Airway epithelial cell (primary cell): ENCODE measurements around the genes REV3L and TUBE1.

GRCh38 chr6:110215346-110215875 is 35.2 kb downstream of the CDC40 start:
- RAMPAGE, long total RNA = no peak

- RAMPAGE, long total RNA = no peak
Observed at GRCh38 chr6:110655582-110656253, 159.6 kb downstream of the CDK19 start.

GRCh38 chr6:110891894-110892728 is 17.5 kb downstream of the AMD1 start:
- RAMPAGE, long total RNA = no peak

DNA sequence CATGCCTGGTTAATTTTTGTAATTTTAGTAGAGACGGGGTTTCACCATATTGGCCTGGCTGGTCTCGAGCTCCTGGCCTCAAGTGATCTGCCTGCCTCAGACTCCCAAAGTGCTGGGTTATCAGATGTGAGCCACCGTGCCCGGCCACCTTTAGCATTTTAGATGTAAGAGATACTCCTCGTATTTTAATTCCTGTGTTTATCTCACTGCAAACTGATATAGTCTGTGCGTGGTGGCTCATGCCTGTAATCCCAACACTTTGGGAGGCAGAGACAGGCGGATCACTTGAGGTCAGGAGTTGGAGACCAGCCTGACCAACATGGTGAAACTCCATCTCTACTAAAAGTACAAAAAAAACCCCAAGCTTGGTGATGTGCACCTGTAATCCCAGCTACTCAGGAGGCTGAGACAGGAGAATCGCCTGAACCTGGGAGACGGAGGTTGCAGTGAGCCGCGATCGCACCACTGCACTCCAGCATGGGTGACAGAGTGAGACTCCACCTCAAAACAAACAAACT is 27.1 kb downstream of the AMD1 start:
- RAMPAGE, long total RNA = no peak

DNA sequence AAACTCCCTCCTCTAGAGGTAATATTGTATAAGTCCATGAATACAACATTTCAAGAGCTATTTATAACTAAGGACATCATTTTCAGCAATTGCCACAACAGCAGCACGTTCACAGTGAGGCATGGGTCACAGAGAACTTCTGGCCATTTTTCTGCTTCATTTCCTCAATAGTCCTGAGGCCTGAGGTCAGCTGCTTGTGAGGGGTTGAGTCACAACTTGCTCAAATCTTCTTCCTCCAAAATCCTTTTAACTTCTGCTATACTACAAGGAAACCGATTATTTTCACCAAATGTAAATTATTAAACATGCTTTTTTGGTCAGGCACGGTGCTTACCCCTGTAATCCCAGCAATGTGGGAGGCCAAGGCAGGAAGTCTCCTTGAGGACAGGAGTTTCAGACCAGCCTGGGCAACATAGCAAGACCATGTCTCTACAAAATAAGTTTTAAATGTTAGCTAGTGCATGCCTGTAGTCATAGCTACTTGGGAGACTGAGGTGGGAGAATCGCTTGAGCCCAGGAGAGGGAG is 11.2 kb upstream of the SLC16A10 start:
- RAMPAGE, long total RNA = no peak

- RAMPAGE, long total RNA = no peak
Observed at GRCh38 chr6:111105509-111105983, 18.2 kb downstream of the SLC16A10 start.

DNA sequence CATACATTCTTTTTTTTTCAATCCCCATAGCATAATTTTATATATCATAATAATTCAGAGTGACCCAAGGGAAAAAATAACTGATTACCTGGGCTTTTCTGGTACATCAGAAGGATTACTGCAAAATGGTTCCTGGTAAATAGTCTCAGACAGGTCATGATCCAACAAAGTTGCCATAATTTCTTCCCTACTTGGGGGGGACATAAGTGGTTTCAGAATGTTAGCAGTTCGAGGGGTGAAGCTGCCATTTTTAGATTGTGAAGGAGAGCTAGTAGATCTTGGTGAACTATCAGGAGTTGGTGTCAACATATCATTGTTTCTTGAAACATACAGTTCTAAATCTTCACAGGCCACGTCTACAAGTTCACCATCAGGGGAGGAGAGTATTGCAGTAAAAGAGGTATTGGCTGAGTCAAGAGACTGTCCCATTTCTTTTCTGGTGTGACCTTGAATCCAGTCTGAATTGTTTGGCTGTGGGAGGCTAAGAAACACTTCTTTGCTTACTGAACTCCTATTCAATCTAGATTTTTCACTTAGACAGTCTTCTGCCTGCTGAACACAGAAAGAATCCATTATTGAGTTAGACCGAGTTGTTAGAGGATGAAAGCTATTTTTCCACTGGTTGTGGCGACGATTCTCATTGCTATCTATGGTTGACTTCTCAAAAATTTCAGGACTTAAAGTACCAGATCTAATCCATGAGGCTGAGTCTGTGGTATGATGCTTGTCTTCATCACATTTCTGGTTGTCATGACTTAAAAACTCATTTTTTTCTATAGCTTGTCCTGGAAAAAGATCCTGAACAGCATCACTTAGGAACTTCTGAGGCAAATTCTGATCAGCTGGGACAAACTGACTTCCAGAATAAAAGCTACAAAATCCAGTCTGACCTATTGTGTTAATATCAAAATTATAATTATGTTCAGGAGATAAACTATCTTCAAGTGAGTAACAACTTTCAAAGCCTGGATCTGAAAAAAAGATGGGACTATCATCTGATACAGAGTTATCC is 110.2 kb downstream of the REV3L start:
- RAMPAGE, long total RNA = no peak

DNA sequence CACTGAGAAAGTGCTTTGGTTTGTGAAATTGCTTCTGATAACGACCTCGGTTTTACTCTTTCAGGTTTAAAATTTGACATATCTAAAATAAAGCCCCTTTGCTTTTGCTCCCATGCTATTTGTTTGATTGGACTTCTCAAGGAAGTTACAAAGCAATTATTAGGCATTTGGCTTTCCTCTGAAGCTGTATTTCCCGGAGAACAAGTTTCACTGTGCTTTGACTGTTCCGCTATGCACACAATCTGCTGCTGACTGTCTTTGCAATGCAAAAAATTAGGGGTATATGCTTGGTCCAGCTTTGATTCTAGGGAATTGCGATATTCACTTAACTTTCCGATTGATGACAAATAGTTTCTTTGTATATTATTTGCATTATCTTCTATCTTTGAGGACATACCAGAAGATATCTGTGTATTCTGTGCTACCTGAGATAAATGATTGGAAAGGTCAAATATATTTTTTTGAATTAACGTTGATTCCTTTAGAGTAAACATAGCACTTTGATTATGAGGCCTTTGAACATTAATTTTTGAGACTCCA is 109.1 kb downstream of the REV3L start:
- RAMPAGE, long total RNA = no peak

GRCh38 chr6:111411315-111412443 is 71.3 kb downstream of the REV3L start:
- RAMPAGE, long total RNA = no peak

DNA sequence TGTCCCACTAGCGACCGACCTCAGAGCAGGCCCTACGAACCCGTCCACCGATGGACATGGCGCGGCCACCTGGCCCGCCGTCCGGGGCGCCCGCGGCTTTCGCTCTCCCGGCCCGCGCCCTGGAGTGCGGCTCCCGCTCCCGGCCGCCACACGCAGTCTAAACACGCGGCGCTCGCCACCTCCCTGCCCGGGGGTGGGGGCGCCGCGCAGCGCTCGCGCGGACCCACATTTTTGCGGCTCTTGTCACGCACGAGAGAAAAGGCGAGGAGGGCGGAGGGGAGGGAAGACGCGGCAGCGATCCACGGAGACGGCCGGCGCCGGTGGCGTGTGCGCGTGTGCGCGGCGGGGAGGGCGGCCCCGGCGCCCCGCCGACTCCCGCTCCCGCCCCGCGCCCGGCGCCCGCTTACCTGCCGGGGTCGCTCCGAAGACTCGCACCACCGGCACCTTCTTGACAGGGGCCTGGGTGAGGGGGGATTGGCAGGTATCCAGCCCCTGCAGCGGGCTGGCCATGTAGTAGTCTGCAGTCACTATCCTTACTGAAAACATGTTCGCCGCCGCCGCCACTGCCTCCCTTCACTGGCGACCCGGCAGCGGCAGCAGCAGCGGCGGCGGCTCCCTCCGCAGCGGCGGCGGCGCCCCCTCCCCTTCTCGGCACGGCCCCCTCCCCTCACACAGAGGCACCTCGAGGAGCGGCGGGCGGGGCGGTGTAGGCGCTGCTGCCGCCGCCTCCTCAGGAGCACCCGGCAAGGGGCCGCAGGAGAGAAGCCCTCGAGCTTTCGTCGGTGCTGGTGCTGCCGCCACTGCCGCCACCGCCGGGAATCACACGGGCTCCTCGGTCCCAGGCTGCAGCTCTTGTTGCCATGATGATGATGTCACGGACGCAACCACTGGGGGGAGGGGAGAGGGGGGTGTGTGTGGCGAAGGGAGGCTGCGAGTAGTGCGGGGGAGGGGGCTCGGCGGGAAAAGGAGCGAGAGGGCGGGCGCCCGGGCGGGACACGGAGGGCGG is at the start of gene REV3L:
Gene REV3L (minus strand): TSS at position 876 of the 1,006 bp plus-strand sequence.
- RAMPAGE, long total RNA = no peak

- RAMPAGE, long total RNA = start-site peak on the plus strand at chr6:111483390-111483590, 23 and 14 reads in 2 replicates
Observed at GRCh38 chr6:111483349-111483998, 456 bp upstream of the REV3L start.

DNA sequence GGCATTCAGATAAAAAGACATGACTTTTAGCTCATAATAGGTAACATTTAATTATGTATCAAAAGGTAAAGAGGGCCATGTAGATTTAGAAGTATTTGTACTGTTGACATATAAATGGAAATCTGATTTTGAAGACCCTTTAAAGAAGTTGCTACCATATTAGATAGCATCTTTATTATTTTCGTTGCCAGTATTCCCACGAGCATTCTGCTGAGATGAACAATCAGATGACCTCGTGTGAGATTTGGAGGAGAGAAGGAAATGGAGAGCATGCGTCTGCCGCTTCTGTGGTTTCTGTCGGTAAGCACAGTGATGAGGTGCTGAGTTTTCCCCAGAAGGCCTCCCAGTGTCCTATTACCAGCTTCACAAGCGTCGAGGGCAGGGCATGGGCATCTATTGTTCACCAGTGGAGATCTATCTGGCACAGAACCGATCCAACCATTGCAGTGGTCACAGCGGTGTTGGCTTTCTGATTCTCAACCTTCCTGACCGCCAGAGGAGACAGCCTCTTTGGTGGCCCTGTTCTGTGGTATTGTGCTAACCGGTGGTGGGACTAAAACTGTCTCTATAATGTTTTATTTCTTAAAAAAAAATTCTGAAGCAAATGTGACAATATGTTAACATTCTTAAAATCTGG is 29.4 kb downstream of the TRAF3IP2 start:
- RAMPAGE, long total RNA = no peak

DNA sequence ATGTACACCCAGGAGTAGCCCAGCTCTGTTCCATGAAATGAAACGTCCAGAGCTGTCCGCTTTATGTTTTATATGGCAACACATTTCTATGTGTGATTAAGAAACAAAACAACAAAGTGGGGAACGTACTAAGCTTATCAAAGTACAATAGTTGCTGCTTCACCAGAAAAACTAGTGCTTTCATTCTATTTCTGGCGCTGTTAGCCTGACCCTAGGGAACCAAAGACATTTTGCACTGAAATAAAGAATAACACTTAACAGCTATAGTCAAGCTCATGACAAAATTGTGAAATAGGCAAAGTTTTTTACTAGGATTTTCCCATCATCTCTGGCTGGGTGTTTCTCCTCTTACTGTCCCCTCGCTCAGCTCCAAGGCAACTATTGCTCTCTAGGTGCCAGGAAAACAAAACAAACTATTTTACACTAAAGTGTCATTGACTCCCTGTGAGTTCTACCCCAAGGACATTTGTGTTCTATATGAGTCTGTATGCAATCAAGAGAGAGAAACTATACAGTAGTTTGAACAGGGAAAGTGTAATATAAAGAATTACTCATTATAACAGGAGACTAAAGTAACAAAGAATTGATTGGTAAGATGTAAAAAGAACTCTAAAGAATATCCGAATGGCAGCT is 22.9 kb upstream of the TRAF3IP2 start:
- RAMPAGE, long total RNA = no peak

DNA sequence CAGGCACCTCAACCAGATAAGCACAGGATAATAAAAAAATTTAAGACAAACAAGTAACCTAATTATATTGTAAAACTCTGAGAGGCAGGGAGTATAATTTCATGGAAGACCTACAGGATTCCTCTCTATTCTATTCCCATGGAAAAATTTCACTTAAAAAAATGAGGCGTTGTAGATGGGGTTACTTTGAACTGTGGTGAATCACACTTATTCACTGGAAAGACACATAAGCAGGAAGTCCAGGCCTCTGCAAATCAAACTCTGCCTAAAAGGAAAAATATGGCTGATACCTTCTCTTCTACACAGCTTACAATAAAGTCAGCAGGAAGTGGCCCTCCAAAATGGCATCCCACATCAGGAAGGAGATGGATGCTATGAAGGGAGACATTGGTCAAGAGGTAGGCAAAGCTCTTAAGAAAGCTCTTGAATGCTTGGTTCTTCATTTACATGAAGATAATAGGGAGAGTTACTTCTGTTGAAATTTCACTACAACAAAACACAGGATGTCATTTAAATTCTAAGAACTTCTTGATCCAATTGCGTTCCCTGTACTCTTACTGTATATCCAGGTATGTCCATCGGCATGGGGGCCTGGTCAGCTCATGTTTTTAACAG is 115.9 kb downstream of the FYN start:
- RAMPAGE, long total RNA = no peak

DNA sequence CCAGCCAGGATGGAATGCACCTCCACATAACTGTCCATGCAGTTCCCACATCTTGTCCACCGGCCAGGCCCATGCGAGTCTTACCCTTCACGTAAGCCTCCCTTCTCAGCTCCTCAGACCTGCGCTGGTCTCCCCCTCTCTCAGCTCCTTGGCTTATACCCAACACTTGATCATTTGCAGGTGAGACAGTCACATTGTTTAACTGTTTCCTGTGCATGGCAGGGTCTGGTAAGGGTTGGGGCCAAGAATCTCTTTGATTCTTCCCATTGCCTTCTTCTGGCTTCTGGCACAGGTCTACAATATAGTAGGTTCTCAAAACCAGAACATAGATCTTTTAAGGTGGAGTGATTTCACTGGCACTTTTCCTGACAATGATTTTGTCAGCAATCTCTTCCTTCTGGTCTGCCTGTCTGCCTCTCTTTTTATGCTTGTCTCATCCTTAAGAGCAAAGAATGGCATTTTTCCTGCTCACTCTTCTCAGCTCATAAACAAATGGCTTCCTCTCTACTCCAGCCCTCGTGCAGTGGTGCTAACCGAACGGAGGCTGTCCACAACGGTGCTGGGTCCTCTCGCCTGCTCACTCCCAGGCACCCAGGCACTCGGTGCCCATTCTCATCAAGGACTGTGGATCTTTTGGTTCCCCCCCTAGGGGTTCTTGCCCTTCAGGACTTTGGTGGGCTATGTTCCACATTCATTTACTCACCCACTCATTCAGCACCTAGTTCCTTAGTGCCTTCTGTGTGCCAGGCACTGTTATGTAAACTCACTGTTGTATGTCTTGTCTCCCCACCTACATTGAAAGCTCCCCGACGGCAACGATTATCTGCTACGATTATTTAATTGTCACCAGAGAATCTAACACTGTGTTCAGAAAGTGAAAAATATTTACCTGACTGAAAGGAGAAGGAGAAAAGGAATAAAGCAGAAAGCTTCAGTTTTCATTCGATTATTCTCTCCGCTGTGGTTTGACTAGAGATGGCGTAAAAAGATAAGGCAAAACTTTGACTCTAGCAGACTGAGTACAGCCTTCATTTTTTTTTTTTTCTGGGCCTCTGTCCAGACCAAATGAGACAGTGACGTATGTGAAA is 114.0 kb downstream of the FYN start:
- RAMPAGE, long total RNA = no peak

GRCh38 chr6:111824532-111825196 is 48.6 kb downstream of the FYN start:
- RAMPAGE, long total RNA = no peak

DNA sequence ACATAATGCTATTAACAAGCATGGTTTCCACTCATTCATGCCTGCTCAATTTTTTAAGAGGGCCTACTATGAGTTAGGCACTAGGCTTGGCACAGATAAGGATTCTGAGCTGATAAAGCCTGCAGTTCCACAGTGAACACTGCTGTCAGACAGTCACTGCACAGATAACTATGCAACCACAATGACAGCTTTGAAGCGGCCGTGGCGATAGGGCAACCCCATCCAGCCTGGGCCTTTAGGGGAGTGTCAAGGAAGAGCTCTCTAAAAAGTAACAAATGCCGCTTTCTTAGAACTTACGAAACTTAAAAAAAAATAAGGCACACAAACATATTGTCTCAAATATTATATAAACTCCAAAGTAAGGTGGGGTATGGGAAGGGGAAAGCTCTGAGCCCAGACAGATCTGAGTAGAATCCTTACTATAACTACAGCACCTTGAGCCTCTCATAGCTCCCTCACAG is 29.6 kb downstream of the FYN start:
- RAMPAGE, long total RNA = no peak

DNA sequence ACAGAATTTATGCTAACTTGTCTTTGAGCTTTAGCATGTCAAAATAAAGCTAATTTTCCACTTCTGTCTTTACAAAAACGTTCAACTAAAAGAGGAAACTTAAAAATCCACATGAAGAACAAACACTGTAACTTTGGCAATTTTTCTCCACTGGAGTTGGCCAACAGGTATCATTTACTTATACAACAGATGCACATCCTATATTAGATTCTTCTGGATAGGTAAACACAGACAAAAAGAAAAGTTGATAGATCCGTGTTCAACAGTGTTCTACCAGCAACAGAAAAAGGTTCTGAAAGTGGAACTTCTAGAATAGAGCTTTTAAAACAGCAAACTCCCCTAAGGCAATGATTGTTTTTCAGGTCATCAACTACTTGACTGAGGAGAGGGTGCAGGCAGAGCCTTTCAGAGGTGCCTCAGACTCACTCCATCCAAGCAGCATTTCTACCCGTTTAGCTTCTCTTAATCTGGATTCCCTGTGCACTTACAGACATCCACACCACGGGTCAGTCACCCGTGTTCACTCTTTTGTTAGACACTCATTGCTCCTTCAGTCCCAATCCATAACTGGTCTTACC is 29.0 kb downstream of the FYN start:
- RAMPAGE, long total RNA = no peak

- RAMPAGE, long total RNA = no peak
Observed at GRCh38 chr6:111880761-111881269, 7.6 kb upstream of the FYN start.

DNA sequence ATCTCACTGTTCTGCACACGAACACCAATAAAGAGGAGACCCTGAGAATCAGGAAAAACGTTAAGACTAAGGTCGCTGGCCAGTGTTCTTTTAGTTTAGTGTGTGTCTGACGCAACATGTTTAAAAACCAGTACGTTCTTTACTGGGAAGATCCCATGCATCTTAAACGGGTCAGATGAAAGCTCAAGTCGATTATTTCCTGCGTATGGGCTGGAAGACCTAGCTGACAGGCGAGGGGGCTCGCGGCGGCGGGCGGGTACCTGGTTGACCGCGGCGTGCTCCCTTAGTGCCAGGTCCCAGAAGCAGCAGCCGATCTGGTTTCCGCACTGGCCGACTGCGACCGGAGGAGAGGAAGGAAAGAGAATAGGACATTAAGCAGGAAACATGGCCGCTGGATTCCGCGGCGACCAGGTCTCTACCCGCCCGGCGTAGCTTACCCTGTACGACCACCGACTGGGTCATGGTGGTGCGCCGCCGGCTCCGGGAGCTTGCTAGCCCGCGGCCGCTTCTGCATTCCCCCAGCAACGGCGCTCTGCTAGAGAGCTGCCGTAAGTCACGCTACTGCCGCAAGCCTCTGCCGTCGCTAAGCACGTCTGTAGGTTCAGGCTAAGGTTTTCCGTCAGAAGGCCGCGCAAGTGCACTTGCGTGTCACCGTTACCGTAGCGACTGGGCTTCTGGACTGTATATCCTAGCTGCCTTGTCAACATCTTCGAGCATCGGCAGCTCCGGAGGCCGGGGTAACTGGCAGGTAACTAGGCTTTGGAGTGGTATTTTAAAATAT is at the start of gene TUBE1:
Gene TUBE1 (minus strand): TSS at position 510 of the 781 bp plus-strand sequence.
- RAMPAGE, long total RNA = start-site peak on the minus strand centred at position 526 of the sequence, 40 bp wide, 557 and 89 reads in 2 replicates; start-site peak on the plus strand centred at position 664 of the sequence, 14 bp wide, 20 and 50 reads in 2 replicates